ENCODE measurements around the gene C1orf52.

DNA sequence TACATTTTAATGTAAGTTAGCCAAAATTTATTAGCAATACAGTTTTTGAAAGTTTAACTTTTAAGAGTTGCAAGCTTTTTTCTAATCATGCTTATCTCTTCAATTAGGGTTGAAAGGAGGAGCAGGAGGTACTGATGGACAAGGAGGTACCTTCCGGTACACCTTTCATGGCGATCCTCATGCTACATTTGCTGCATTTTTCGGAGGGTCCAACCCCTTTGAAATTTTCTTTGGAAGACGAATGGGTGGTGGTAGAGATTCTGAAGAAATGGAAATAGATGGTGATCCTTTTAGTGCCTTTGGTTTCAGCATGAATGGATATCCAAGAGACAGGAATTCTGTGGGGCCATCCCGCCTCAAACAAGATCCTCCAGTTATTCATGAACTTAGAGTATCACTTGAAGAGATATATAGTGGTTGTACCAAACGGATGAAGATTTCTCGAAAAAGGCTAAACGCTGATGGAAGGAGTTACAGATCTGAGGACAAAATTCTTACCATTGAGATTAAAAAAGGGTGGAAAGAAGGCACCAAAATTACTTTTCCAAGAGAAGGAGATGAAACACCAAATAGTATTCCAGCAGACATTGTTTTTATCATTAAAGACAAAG is 8.3 kb downstream of the DNAJB4 start:
- RRBS, result no CpG with 5 or more reads among the region's 8 CpGs

DNA sequence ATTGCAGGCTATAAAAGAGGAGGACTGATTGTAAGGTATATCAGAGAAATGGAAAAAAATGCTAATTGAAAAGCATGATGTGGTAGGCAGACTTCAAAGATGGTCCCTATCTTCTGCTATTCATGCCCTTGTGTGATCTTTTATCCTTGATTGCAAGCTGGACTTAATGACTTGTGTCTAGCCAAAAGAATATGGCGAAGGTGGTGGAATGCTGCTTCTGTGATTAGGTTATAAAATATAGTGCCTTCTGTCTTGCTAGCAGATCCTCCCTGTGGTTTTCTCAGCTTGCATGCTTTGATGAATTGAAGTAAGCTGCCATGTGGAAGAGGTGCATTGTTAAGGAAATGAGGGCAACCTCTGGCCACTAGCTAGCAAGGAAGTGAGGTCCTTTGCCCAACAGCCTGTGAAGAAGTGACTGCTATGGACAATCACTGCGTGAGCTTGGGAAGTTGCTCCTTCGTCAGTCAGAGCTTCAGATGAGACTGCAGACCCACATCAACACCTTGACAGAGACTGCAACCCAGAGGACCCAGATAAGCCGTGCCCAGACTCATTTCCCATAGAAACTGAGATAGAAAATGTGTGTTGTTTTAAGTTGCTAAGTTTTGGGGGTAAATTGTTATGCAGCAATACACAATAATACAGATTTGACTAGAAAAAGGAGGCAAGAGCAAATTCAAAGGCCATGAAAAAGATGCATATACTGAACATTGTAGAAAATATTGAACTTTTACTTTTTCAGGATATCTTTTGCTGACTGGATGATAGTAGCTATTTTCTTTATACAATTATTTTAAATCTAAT is 109.4 kb downstream of the GIPC2 start:
- RRBS, result no CpG with 5 or more reads among the region's 4 CpGs

- RRBS, result no CpG with 5 or more reads among the region's 2 CpGs
These were observed 256.1 kb upstream of the ADGRL4 start for GRCh38 chr1:79262495-79263141.

- RRBS, result no CpG with 5 or more reads among the region's 8 CpGs
These were observed 494.6 kb upstream of the ADGRL2 start for GRCh38 chr1:81306046-81306542.

GRCh38 chr1:81802587-81803420 is 2.1 kb downstream of the ADGRL2 start:
- RRBS, result 1% methylated on average over 13 of the region's 66 CpGs

DNA sequence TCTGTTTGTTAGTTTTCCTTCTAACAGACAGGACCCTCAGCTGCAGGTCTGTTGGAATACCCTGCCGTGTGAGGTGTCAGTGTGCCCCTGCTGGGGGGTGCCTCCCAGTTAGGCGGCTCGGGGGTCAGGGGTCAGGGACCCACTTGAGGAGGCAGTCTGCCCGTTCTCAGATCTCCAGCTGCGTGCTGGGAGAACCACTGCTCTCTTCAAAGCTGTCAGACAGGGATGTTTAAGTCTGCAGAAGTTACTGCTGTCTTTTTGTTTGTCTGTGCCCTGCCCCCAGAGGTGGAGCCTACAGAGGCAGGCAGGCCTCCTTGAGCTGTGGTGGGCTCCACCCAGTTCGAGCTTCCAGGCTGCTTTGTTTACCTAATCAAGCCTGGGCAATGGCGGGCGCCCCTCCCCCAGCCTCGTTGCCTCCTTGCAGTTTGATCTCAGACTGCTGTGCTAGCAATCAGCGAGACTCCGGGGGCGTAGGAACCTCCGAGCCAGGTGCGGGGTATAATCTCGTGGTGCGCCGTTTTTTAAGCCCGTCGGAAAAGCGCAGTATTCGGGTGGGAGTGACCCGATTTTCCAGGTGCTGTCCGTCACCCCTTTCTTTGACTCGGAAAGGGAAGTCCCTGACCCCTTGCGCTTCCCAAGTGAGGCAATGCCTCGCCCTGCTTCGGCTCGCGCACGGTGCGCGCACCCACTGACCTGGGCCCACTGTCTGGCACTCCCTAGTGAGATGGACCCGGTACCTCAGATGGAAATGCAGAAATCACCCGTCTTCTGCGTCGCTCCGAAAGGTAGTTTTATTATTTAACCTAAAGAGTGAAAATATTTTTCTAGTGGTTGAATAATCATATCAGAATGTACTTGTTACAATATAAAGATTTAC is 335.6 kb downstream of the ADGRL2 start:
- RRBS, result no CpG with 5 or more reads among the region's 37 CpGs

DNA sequence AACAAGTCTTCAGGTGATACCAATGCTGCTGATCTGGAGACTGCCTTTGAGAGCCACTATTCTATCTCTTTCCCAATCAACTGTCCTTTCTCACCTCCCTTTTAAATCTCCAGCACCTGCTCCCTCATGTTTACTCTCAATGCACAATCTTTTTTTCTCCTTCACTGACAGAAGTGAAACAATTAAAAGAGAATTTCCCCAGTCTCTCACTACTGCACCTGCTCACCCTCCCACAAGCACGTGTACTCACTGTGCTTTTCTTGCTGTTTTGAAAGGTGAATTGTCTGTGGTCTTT is 519.2 kb downstream of the TTLL7 start:
- RRBS, result no CpG with 5 or more reads among the region's 1 CpG

GRCh38 chr1:84273262-84273697 is 28.2 kb upstream of the SAMD13 start:
- RRBS, result no CpG with 5 or more reads among the region's 2 CpGs

DNA sequence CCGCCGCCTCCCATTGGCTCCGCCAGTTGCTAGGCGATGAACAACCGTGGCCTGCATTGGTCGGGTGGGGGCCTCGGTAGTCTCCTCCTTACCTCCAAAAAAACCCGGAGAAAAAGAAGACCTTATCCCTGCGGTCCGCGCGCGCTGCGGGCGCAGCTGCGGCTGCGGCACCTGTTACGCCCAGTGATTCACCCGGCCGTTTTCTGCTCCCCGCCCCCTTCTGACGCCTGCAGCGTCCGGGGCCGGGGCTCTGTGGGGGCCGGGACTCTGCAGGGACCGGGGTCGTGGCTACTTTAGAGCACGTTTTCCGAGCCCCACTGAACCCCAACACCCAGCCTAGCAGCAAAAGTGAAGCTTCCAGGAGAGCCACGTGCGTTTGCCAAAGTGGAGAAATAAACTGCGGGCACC is 325 bp upstream of the SSX2IP start:
- RRBS, result under 1% methylated on average over 17 of the region's 33 CpGs

GRCh38 chr1:85229557-85230081 is 28.8 kb upstream of the SYDE2 start:
- RRBS, result no CpG with 5 or more reads among the region's 6 CpGs

GRCh38 chr1:85259325-85260433 is at the start of gene C1orf52:
TSS of gene C1orf52 (minus strand) at chr1:85259662.
- RRBS, result 2% methylated on average over 18 of the region's 60 CpGs

- RRBS, result no CpG with 5 or more reads among the region's 6 CpGs
These were observed 1.9 kb upstream of the CCN1 start for GRCh38 chr1:85578674-85579018.

DNA sequence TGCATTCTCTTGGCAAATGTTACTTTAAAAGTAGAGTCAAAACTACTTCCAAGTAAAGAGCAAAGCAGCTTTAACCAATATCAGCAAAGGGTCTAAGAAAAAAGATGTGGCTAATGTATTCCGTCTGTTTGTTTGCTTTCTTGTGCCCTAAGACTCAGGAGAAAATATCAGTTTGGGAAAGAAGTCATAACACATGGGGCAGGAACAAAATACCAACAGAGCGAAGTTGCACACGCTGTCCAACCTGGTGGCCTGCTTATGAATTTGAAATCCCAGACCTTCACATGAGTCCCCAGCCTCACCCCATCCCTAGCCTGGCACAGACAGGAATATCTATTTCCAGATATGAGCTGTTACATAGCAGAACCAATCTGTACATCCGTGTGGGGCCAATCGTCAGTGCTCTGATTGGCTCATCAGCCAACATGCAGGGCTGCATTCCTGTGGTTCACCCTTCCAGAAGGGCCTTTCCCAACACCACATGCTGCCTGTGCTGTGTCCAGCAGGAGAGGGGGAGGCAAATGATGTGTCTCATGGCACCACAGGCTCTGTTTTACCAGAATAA is 31.2 kb downstream of the CCN1 start:
- RRBS, result no CpG with 5 or more reads among the region's 5 CpGs

DNA sequence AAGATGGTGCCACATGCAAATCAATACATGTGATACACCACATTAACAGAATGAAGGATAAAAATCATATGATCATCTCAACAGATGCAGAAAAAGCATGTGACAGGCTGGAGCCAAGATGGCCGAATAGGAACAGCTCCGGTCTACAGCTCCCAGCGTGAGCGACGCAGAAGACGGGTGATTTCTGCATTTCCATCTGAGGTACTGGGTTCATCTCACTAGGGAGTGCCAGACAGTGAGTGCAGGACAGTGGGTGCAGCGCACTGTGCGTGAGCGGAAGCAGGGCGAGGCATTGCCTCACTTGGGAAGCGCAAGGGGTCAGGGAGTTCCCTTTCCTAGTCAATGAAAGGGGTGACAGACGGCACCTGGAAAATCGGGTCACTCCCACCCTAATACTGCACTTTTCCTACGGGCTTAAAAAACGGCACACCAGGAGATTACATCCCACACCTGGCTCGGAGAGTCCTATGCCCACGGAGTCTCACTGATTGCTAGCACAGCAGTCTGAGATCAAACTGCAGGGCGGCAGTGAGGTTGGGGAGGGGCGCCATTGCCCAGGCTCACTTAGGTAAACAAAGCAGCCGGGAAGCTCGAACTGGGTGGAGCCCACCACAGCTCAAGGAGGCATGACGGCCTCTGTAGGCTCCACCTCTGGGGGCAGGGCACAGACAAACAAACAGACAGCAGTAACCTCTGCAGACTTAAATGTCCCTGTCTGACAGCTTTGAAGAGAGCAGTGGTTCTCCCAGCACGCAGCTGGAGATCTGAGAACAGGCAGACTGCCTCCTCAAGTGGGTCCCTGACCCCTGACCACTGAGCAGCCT is 61.4 kb downstream of the CCN1 start:
- RRBS, result no CpG with 5 or more reads among the region's 23 CpGs

GRCh38 chr1:86486885-86487715 is 18.4 kb downstream of the CLCA1 start:
- RRBS, result no CpG with 5 or more reads among the region's 4 CpGs

- RRBS, result 24% methylated on average over 9 of the region's 18 CpGs
These were observed 428 bp upstream of the SH3GLB1 start for GRCh38 chr1:86703954-86704342.

GRCh38 chr1:86705046-86705940 is 917 bp downstream of the SH3GLB1 start:
- RRBS, result 1% methylated on average over 15 of the region's 38 CpGs

DNA sequence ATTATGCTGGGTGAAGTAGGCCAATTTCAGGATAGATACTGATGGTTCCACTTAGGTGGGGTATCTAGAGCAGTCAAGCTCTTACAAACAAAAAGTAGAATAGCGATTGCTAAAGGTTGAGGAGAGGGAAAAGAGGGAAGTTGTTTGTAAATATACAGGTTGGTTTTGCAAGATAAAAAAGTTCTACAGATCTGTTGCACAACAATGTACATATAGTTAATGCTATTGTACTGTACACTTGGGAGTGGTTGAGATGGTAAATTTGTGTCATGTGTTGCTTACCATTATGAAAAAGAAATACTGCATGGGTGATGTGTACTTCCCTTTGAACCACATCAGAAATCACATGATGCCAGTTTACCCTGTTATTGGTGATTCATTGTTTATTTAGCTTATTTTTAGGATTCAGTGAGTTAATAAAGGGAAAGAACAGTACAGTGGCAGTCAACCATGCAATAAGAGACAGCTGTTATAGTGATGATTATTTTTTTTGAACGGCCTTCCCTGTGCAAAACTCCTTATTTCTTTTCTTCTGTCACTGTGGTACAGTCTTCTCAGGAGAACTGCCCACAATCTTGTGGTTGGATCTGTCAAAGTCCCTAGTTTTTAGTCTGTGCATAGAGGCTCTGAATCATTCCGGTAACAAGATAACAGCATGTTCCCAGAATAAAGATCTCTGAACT is 84.0 kb downstream of the SH3GLB1 start:
- RRBS, result no CpG with 5 or more reads among the region's 3 CpGs

- RRBS, result no CpG with 5 or more reads among the region's 9 CpGs
These were observed 194.7 kb upstream of the LMO4 start for GRCh38 chr1:87133946-87134468.